ENCODE measurements around a stretch of chr2.

DNA sequence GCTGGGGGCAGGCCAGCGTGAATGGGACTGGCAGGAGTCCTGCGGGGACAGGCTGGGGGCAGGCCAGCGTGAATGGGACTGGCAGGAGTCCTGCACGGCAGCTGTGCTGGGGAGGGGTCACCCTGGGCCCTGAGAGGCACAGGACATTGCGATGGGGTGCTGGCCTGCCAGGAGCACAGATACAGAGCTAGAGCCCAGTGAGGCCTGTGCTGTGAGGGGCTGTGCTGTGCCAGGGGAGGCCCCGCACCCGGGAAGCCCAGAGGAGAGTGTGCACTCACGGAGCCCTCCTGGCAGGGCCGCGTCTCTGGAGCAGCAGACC, 1.8 kb downstream of the NEU4 start:
- PRO-cap, result no peak

DNA sequence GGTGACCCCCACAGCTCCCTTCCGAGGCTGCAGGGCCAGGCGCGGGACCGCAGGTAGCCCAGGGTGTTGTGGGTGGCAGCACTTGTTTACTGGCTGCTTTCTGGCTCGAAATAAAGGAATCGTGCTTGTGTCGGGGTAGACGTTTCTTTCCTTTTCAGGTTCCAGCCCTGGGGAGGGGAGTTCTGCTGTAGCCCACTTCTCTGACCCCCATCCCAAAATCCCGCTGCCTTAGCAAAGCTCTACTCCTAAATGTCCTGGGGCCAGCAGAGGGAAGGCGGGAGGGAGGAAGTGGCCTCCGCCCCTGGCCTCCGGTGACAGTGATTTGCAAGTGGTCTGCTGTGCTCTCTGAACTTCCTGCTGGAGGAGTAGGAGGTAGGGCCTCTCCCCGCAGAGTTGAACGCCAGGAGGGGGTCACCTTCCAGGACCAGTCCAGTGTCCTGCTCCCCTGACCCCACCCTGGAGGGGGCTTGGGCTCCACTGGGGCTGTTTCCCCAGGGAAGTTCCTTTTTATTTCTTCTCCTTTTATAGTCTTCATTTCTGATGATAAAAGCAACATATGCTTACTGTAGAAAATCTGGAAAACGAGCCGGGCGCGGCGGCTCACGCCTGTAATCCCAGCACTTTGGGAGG, 8.4 kb downstream of the NEU4 start:
- PRO-cap, result no peak

DNA sequence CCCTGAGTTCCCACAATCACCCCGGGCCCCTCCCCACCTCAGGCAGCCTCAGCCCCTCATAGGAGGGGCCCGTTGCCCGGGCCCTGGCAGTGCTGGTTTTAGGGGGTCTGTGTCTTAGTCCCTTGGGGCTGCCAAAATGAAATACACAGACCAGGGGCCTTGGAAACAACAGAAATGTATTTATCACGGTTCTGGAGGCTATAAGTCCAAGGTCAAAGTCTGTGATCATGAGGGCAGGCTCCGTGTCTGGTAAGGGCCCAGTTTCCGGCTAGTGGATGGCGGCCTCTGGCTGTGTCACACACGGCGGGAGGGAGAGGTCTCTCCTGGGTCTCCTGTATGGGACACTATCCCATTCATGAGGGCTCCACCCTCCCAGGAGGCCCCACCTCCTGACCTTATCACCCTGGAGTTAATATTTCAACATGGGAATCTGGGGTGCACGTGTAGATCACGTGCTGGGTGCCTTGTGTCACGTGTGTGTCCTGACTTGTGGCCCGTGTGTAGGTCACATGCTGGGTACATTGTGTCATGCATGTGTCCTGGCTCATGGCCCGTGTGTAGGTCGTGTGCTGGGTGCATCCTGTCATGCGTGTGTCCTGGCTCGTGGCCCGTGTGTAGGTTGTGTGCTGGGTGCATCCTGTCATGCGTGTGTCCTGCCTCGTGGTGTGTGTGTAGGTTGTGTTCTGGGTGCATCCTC, 9.9 kb downstream of the NEU4 start:
- PRO-cap, result no peak

DNA sequence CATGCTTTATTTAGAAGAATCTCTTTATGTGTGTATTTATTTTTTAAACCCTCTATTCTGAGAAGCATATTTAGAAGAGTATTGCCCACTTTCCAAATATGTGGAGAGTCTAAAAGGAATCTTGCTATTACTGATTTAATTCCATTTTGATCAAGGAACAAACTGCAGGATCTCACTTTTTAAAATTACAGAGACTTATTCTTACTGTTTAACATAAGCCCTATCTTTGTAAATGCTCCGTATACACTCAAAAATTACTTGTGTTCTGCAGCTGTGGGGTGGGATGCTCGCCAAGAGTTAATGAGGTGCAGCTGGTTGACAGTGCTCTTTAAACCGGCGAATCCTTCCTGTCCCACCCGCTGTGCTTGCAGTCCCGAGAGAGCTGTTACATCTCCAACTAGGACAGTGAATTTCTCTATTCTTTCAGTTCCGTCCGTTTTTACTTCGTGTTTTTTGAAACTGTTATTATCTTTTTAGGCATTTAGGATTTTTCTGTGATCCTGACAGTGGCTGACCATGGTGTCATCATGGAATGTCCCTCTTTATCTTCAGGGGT, 13.4 kb downstream of the RTP5 start:
- PRO-cap, result no peak

GRCh38 chr2:241896139-241896619, 4.1 kb downstream of the FAM240C start:
- PRO-cap, result no peak

DNA sequence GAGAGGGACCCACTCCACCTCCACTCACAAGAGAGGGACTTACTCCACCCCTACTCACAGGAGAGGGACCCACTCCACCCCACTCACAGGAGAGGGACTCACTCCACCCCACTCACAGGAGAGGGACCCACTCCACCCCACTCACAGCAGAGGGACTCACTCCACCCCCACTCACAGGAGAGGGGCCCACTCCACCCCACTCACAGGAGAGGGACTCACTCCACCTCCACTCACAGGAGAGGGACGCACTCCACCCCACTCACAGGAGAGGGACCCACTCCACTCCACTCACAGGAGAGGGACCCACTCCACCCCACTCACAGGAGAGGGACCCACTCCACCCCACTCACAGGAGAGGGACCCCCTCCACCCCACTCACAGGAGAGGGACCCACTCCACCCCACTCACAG, 28.3 kb upstream of the FAM240C start:
- PRO-cap, result no peak

DNA sequence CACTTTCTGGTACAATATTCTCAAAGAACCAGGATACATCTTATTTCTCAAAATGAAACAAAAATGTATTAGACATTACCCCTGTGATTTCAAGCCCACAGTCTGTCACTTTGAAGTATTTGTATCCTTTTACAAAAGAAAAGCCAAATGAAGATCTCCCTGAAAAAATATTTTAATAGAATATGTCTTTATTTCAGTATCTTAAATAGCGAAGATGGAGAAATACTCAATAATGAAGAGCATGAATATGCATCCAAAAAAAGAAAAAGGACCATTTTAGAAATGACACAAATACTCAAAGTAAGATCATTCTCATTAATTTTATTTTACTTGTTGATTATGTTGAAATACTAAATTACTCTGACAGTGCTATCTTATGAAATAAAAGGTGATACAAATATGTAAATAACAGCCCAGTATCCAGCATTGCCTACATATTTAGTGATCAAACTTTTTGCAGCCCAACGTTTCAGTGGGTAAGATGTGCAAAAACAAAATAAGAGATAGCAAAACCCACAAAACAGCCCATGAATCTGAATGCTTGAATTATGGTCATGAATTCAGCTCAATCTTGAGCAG, 214.3 kb upstream of the FAM240C start:
- PRO-cap, result no peak